AG04450 (cell line): Measurements from ENCODE around the gene CKB.

GRCh38 chr14:103124034-103124222, 667 bp downstream of the TNFAIP2 start:
- CAGE, long polyA plus RNA = no peak
- RRBS = no CpG with 5 or more reads among the region's 6 CpGs

DNA sequence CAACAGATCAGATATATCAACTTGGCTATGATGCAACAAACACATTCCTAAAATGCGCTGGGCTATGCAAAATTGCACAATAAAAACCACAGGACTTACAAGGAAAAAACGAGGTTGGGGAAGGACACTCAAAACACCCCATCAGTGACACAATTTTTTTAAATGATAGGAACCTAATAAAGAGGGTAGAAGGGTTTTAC, 71.0 kb downstream of the TNFAIP2 start:
- CAGE, long polyA plus RNA = no peak
- RRBS = no CpG with 5 or more reads among the region's 2 CpGs

GRCh38 chr14:103198505-103199166, 75.4 kb downstream of the TNFAIP2 start:
- CAGE, long polyA plus RNA = no peak
- RRBS = no CpG with 5 or more reads among the region's 10 CpGs

GRCh38 chr14:103315935-103316290, 18.1 kb upstream of the EIF5 start:
- CAGE, long polyA plus RNA = no peak
- RRBS = no CpG with 5 or more reads among the region's 10 CpGs

DNA sequence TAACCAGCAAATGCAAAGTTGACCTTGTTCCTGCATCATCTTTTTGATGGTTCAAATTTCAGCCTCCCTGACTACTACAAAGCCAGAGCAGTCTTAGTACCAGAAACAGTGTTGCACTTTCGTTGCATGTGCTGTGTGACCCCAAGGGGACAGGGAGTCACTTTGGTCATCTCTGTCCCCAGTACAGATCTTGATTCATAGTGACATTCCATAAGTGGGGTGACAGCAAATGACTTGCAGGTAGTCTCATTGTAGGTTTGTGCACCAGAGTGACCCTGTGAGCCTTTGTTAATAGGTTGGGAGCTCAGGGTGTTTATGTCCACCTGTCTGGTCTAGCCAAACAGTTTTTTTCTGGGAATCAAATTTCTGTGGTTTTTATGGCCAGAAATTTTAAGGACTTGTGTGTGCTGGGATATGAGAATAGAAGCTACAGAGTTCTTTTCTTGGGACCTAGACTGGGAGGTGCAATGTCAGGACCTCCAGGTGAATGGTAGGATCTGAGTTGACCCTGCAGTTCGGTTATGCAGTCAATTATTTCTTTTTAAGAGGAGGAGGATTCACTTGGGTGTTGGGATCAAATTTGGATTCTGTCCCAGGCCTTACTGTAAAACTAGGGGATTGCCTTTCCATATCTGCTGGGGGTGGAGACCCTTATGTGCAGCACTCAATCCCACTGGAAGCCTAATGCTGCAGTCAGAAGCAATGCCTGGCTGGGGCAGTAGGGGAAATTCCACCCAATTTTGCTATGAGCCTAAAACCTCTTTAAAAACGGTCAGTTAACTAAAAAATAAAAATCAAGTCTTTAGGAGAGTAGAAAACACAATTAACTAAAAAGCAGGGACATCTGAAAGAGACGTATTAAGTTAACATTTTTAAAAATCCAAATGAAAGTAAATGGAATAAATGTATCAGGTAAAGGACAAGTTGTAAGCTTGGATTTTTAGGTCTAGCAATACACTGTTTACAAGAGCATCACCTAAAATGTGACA, 10.2 kb downstream of the EIF5 start:
- CAGE, long polyA plus RNA = no peak
- RRBS = no CpG with 5 or more reads among the region's 4 CpGs

GRCh38 chr14:103356096-103356519, 22.1 kb downstream of the EIF5 start:
- CAGE, long polyA plus RNA = no peak
- RRBS = no CpG with 5 or more reads among the region's 5 CpGs

DNA sequence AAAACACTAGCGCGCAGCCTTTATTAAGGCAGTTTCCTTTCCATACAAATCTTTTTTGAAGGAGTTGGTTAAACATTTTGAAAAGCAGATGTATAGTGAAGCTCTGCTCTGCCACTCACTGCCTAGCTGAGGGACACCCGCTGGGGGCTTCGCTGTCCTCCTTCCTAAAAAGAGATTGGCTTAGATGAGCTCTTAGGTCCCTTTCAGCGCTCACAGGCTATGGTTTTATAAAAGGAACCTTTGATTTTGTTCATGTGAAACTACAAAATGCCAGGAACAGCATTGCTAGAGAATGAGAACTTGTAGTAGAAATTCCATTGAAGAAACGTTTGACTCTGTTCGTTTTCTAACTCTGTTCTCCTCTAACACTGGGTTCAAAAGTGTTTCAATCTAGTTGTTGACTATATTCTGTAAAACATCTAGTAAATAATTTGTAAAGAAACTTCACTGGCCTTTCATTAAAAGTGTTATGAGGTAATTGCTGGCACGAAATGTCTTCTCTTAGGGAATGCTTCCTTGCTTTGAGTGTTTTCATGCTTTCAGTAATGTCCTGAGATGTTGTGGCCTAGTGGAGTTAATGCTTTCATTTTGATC, 1.5 kb downstream of the MARK3 start:
- CAGE, long polyA plus RNA = no peak
- RRBS = no CpG with 5 or more reads among the region's 8 CpGs

- CAGE, long polyA plus RNA = no peak
- RRBS = 2% methylated on average over 30 of the region's 112 CpGs
Observed at GRCh38 chr14:103521179-103521992, 1.2 kb downstream of the CKB start.

DNA sequence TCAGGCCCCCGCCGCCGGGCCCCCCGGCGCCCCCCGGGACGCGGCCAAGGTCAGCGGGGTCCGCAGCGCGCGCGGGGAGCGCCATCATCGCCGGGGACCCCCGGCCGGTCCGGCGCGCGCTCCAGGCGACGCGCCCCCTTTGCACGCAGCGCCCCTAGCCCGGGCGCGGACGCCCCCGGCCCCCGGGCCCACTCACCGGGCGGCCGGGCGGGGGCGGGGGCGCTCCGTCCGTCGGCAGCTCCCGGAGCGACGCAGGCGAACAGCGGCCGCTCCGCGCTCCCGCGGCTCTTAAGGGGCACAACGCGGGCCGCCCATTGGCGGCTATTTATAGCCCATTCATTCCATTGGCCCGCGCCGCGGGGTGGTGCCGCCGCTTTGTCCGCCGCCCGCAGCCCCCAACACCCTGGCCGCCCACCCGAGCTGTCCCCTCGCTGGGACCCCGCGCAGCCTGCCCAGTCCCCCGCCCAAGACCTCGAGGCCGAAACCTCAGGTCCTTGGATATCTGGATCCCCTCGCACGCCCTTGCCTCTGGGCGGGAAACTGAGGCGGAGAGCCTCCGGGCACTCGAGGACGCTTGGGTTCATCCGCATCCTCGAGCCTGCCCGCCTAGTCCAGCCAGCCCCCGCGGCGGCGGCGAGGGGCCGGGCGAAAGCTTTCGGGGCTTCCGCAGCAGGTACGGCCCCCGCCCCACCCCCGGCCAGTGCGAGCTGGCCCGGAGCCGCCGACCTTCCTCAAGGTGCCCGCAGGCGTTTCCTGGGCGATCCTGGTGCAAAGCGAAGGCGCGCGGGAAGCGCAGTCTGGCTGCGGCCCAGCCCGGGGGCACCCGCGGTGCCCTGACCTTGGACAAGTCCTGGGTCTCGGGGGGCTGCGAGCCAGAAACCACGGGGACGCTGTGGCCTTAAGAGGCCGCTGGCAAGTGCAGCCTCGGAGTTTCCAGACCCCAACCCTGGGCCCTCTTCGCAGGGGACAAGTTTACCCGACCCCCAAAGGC, at the start of gene CKB:
CKB (minus strand) TSS at position 261 of the 991 bp plus-strand sequence.
- CAGE, long polyA plus RNA = start-site peak on the minus strand centred at position 257 of the sequence, 18 bp wide, 22 and 11 reads in 2 replicates
- RRBS = 3% methylated on average over 57 of the region's 120 CpGs

DNA sequence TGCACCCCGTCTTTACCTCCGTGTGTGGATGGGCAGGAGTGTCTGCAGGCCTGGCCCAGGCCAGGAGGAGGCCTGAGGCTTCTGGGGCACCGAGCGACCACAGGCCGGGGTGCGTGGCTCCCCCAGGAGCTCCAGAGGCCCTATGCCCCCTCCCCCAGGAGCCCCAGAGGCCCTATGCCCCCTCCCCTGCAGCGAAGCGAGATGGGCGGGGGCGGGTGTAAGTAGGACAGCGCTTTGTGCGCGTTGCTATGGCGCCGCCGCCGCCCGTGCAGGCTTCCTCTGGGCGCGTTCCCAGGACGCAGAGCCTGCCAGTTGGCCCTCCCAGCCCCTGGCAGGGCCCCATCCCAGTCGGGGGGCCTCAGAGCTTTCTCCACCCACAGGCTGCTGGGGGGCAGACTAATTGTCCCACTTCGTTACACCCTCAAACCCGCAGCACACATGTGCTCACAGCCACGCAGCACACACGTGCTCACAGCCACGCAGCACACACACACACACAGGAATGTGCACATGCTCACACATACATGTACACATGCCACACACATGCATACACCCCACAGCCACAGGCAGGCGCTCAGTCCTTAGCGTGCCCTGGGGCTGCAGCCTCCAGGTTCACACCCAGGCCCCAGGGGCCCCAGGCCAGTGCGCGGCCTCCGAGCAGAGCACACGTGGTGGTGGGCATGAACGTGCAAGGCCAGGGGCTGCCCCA, 15.4 kb downstream of the TRMT61A start:
- CAGE, long polyA plus RNA = no peak
- RRBS = no CpG with 5 or more reads among the region's 34 CpGs

GRCh38 chr14:103551297-103551898, 11.1 kb downstream of the BAG5 start:
- CAGE, long polyA plus RNA = no peak
- RRBS = no CpG with 5 or more reads among the region's 22 CpGs

- CAGE, long polyA plus RNA = no peak
- RRBS = 100% methylated on average over 1 of the region's 10 CpGs
Observed at GRCh38 chr14:103558132-103558802, 4.2 kb downstream of the BAG5 start.

DNA sequence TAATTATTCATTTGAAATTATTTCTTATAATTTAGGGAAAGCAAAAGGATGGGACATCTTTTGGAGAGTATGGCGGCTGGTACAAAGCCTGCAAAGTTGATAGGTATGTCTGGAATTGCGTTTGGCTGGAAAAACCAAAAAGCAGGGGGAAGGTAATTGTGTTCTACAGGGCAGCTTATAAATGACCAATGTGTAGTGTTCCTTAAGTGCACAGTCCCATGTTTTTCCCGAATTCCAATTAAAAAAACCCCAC, 39.7 kb downstream of the XRCC3 start:
- CAGE, long polyA plus RNA = no peak
- RRBS = no CpG with 5 or more reads among the region's 3 CpGs

GRCh38 chr14:103689400-103689985, 25.8 kb downstream of the XRCC3 start:
- CAGE, long polyA plus RNA = no peak
- RRBS = no CpG with 5 or more reads among the region's 13 CpGs

- CAGE, long polyA plus RNA = no peak
- RRBS = no CpG with 5 or more reads among the region's 18 CpGs
Observed at GRCh38 chr14:103713541-103714267, 1.5 kb downstream of the XRCC3 start.

DNA sequence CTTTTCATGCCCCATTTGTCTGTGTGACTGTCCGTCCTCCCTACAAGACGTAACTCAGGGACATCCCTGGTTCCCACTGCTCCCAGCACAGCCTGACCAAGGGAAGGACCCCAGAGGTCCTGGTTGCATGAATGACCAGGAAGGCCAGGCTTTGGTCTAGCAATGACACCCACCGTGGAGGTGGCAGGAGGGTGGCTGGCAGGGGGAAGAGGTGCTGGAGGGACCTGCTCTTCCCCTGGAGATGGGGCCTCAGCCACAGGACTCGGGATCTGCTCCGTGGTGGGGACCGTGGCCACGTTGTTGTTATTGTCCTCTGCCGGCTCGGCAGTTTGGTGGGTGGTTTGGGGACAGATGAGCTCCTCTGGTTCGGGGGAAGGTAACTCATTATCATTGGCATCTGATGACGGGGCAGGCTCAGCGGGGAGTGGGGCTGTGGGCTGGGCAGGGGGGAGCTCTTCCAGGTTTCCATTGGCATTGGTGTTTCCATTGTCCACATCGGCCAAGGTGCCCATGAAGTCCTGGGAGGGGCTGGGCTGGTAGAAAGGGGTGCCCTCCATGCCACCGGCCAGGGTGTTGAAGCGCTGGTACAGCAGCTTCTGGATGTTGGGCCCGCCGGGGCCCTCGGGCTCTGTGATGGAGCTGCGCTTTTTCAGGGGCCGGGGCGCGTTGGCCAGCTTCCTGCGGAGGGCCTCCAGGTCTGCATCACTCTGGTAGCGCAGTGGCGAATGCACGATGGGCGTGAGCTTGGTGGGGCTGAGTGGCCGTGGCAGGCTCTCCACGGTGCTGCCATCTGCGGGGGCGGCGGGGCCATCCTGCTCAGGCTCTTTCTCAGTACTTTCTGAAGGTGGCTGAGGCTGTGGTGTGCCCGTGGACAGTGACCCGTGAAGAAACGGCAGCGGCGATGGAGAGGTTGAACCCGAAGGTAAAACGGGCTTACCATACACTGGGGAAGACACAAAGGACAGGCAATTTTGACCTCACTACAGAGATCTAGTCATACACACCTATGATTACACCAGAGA, 24.4 kb downstream of the ZFYVE21 start:
- CAGE, long polyA plus RNA = no peak
- RRBS = 100% methylated on average over 2 of the region's 39 CpGs

GRCh38 chr14:103753964-103754323, 38.3 kb downstream of the ZFYVE21 start:
- CAGE, long polyA plus RNA = no peak
- RRBS = no CpG with 5 or more reads among the region's 11 CpGs

DNA sequence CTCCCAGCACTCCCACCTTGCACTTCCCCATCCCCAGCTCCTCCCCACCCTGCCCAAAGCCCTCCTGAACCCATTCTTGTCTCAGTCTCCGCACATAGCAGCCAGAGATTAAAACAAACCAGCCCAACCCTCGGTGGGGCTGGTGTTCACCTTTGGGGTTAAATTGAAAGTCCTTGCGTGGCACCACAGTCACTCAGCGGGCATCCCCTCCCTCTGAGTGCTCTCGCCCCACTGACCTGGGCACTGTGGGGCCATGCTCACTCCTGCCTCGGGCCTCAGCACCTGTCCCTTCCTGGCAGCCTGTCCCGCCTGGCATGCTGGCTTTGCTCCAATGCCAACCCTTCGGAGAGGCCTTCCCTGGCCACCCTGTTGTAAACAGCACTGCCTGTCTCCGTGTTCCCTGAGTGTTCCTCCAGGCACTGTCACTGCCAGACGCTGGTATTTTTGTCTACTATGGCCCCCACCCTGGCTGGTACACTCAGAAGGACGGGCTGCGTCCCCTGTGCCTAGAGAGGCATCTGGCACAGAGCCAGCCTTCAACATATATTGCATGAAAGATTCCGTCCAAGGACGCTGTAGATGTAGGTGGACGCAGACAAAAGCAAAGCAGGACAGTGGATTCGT, 2.8 kb upstream of the ASPG start:
- CAGE, long polyA plus RNA = no peak
- RRBS = no CpG with 5 or more reads among the region's 16 CpGs

GRCh38 chr14:104115917-104116743, 22.3 kb upstream of the KIF26A start:
- CAGE, long polyA plus RNA = no peak
- RRBS = 8% methylated on average over 5 of the region's 24 CpGs

DNA sequence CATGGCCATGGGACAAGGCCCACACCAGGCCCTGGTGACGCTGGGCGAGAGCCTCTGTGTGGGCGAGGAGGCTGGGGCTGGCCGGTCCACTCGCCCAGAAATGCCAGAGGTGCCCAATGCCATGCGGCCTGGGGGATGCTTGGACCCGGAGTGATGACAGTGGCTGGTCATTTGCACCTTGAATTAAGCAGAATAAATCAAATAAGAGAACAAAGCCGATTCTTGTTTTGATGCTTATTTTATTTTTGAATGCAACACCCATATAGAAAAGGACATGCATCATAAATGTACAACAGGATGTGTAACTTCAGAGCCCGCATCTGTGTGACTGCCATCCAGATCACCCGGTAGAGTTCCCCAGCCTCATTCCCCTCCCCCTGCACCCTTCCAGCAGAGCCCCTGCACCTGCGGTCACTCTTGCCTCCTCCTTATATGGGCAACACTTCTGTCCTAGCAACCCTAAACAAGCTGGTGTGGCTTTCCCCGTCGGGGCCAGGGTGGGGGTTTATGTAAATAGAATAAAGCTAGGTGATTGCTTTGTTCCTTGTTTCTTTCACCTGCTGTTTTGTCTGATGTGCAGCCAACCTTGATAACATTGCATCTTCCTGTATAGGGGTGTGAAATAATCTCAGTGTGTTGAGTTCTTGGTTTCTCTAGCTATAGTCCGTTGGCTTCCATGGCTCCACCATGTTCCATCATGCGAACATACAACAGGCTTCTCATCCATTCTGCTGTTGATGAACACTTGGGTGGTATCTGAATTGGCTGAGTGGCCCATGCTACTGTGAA, 102.0 kb downstream of the KIF26A start:
- CAGE, long polyA plus RNA = no peak
- RRBS = 34% methylated on average over 4 of the region's 15 CpGs